HT1080 (cell line): ENCODE data around the genes CD1E, OR10K1 and OR6P1.

DNA sequence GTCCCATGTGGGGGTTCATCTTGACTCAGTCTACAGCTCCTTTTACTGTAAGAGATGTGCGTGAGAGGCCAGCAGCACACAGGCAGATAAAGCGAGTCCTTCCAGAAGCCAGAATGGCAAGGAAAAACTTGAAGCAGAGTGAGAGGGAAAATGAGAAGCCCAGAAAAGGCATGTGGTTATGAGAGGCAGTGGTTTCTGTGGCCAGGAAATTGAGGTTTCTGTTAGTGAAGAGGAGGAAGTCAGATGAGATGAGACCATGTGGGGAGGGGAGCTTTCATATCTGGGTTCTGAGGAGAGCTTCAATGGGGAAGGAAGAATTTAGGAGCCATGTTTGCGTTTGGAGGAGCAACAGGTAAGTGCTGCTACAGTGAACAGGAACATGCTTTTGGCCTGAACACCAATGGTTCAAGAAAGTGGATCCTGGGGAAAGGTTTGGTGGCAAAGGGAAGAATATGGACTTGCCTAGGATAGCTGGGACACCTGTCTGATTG, 6.1 kb upstream of the CD1A start:
RAMPAGE:
- cytosol, long total RNA = no peak
- long total RNA = no peak
- nucleus, long total RNA = no peak

DNA sequence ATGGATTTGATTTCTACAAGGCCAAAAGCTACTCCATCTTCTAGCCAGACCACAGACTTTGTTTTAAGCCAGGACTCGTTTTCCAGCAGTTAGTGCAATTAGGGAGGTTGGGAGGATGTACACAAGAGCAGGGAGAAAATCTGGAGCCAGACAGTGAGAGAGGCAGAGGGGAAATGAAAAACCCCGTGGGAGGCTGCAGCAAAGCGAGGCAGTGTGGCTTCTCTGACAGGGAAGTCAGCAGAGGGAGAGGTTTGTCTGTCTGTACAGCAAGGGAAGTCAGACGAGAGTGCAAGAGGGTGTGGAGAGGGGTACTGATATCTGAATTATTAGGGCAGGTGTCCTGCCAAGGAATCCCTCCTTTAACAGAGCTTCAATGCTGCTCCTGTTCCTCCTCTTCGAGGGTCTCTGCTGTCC, at the start of gene CD1E:
CD1E (plus strand) TSS at position 279 of the 414 bp plus-strand sequence.
RAMPAGE:
- cytosol, long total RNA = no peak
- long total RNA = no peak
- nucleus, long total RNA = no peak

GRCh38 chr1:158461577-158461976, at the start of gene OR10K1:
Gene OR10K1, plus strand, starts transcription at chr1:158461834.
RAMPAGE:
- cytosol, long total RNA = no peak
- long total RNA = no peak
- nucleus, long total RNA = no peak

RAMPAGE:
- cytosol, long total RNA = no peak
- long total RNA = no peak
- nucleus, long total RNA = no peak
These were observed at the start of gene OR6P1 for GRCh38 chr1:158570523-158570880. Gene OR6P1, minus strand, starts transcription at chr1:158570580.

GRCh38 chr1:159009219-159009643, 476 bp upstream of the IFI16 start:
RAMPAGE:
- cytosol, long total RNA = no peak
- long total RNA = no peak
- nucleus, long total RNA = no peak

RAMPAGE:
- cytosol, long total RNA = no peak
- long total RNA = no peak
- nucleus, long total RNA = no peak
These were observed 25.1 kb downstream of the AIM2 start for GRCh38 chr1:159051294-159052074.

DNA sequence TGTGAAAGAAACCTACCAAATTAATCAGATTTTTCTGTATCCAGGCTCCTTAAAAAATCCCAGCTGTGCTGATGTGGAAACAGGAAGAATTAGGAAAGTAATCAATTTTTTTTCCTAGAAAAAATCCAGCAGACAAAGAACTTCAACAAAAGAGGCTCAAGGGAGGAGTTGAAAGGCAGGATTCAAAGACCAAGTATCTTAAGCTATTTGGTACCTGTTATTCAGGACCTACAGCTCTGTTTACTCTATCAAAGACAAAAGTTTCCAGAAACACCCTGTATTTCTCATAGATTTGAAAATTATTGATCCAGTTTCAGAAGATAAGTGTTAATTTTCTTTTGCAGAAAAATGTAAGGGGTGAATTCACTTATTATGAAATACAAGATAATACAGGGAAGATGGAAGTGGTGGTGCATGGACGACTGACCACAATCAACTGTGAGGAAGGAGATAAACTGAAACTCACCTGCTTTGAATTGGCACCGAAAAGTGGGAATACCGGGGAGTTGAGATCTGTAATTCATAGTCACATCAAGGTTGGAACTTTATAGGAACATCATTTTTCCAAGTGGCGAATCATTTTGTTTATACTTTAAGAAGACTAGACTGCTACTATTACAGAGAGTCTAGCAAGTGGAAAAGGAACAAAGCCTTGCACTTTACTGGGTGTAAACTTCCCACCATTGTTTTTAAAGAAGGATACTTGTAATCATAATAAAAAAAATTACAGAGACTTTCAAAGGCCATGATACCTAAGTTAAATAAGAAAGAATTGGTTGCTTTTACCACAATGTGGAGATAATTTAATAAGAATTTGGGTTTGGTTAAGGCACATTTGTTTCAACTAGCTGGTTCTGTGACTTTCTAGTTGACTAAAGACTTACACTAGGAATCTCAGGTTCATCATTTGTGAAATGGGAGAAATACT, 23.1 kb downstream of the AIM2 start:
RAMPAGE:
- cytosol, long total RNA = no peak
- long total RNA = no peak
- nucleus, long total RNA = no peak

DNA sequence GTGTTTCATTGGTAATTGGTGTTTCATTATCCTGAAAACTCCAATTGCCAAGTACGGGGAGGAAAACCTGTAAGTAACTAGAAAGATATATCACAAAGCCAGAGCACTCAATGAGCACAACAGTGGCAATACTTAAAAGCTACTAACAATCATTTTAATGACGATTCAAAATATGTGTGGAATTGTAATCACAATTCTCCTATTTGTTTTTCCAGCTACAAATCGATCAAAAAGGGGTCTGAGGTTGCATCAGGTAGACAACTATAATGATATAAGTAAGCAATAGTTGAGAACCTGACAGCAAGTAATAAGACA, 1.3 kb downstream of the APCS start:
RAMPAGE:
- cytosol, long total RNA = no peak
- long total RNA = no peak
- nucleus, long total RNA = no peak

DNA sequence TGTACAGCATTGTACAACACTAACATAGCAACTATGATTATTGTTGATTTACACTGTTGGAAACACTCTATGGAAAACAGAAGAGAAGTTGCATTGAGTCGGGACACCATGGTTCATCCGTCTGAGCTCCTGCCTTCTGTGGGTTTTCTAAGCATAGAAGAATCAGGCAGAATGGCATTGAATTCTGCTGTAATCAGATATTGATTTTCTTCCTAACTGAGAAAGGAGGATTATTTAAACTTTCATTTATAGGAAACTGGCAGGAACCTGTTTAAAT, 24.8 kb upstream of the DUSP23 start:
RAMPAGE:
- cytosol, long total RNA = no peak
- long total RNA = no peak
- nucleus, long total RNA = no peak

DNA sequence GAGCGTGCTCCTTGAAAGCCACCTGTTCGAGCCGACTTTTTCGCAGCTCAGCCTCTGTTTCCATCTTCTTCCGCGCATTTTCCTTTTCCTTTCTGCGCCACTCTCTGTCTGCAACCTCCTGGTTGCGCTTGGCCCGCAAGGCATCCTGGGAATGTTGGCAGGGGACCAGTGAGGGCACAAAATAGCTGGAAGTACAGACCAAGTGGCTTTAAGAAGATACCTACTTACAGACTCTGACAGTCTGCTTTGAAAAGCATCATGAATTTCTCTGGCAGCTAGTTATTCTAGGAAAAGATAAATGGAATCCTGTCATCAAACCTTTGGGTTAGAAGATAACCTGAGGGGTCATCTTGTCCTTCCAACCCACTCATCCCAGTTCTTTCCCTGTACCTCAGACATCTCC, 14.1 kb upstream of the VSIG8 start:
RAMPAGE:
- cytosol, long total RNA = no peak
- long total RNA = no peak
- nucleus, long total RNA = no peak

RAMPAGE:
- cytosol, long total RNA = no peak
- long total RNA = no peak
- nucleus, long total RNA = no peak
These were observed 897 bp upstream of the CFAP45 start for GRCh38 chr1:159900912-159901212.

RAMPAGE:
- cytosol, long total RNA = no peak
- long total RNA = no peak
- nucleus, long total RNA = no peak
These were observed 4.1 kb downstream of the TAGLN2 start for GRCh38 chr1:159921142-159921643.

GRCh38 chr1:159922820-159923115, 2.5 kb downstream of the TAGLN2 start:
RAMPAGE:
- cytosol, long total RNA = no peak
- long total RNA = no peak
- nucleus, long total RNA = no peak

RAMPAGE:
- cytosol, long total RNA = no peak
- long total RNA = no peak
- nucleus, long total RNA = no peak
These were observed 5.6 kb downstream of the IGSF9 start for GRCh38 chr1:159939705-159940371.

DNA sequence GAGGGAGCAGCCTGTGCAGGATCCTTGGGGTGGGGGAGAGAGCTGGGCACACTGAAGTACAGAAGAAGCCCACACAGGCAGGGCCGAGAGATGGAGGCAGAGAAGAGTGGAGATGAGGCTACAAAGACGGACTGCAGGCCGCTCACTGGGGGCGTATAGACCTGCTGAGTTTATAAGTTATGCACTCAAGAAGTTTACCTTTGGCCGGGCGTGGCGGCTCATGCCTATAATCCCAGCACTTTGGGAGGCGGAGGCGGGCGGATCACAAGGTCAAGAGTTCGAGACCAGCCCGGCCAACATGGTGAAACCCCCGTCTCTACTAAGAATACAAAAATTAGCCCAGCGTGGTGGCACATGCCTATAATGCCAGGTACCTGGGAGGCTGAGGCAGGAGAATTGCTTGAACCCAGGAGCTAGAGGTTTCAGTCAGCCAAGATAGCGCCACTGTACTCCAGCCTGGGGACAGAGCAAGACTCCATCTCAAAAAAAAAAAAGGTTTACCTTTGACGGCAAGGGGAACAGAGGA, 7.7 kb upstream of the SLAMF9 start:
RAMPAGE:
- cytosol, long total RNA = no peak
- long total RNA = no peak
- nucleus, long total RNA = no peak

GRCh38 chr1:160208126-160208659, 3.0 kb downstream of the PEA15 start:
RAMPAGE:
- cytosol, long total RNA = no peak
- long total RNA = no peak
- nucleus, long total RNA = no peak

GRCh38 chr1:160289324-160290385, 4.7 kb upstream of the PEX19 start:
RAMPAGE:
- cytosol, long total RNA = no peak
- long total RNA = no peak
- nucleus, long total RNA = no peak

GRCh38 chr1:160325945-160326359, 17.1 kb downstream of the COPA start:
RAMPAGE:
- cytosol, long total RNA = no peak
- long total RNA = no peak
- nucleus, long total RNA = no peak

DNA sequence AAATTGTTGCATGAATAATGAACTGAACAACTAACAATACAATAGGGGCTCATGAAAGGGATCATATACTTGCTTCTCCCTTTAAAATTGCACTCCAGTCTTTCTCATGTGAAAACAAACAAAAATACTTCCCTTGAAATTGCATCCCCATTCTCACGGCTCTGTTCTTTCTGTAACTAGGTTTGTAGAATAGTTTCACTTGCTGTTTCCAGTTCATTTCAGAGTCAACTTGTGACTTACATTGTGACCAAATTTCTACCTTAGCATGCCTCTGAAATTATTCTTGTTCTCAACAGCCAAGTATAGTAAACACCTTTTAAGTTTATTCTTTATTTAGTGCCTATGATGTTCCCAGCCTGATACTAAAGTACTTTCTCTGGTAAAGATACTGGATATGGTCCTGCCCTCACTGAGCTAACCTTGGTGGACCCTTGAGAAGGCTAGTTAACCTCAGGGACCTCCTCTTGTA, 29.3 kb downstream of the VANGL2 start:
RAMPAGE:
- cytosol, long total RNA = no peak
- long total RNA = no peak
- nucleus, long total RNA = no peak

RAMPAGE:
- cytosol, long total RNA = no peak
- long total RNA = no peak
- nucleus, long total RNA = no peak
These were observed 33.4 kb downstream of the SLAMF6 start for GRCh38 chr1:160489526-160490092.